ENCODE measurements around the genes CCL4L2, MRM1 and C17orf78.

- PRO-cap: bidirectional peak, plus-strand start at chr17:35245351, minus-strand start at chr17:35245300
CAGE:
- cytosol, long polyA minus RNA: no peak
- cytosol, long polyA plus RNA: no peak
- long polyA plus RNA: no peak
- nucleus, long polyA minus RNA: no peak
- nucleus, long polyA plus RNA: no peak
Observed at GRCh38 chr17:35245058-35245679, 2.3 kb downstream of the SLFN5 start.

GRCh38 chr17:35433387-35433563 lies 975 bp upstream of the SLFN12 start:
- PRO-cap: bidirectional peak, plus-strand start at chr17:35433465, minus-strand start at chr17:35433174
CAGE:
- cytosol, long polyA minus RNA: no peak
- cytosol, long polyA plus RNA: no peak
- long polyA plus RNA: no peak
- nucleus, long polyA minus RNA: no peak
- nucleus, long polyA plus RNA: no peak

DNA sequence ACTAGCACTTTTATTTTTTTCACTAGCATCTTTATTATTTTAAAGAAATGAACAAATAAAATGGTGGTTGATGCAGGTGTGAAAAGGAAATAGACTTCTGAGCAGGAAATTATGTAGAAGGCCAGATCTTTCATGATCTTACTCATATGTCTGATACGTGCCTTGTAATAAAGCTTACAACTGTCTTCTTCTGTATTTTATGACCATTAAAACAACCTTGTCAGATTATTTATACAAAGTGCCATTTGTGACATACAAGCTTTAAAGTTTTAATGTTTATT lies 6.3 kb downstream of the SLFN12L start:
- PRO-cap: no peak
CAGE:
- cytosol, long polyA minus RNA: no peak
- cytosol, long polyA plus RNA: no peak
- long polyA plus RNA: no peak
- nucleus, long polyA minus RNA: no peak
- nucleus, long polyA plus RNA: no peak

DNA sequence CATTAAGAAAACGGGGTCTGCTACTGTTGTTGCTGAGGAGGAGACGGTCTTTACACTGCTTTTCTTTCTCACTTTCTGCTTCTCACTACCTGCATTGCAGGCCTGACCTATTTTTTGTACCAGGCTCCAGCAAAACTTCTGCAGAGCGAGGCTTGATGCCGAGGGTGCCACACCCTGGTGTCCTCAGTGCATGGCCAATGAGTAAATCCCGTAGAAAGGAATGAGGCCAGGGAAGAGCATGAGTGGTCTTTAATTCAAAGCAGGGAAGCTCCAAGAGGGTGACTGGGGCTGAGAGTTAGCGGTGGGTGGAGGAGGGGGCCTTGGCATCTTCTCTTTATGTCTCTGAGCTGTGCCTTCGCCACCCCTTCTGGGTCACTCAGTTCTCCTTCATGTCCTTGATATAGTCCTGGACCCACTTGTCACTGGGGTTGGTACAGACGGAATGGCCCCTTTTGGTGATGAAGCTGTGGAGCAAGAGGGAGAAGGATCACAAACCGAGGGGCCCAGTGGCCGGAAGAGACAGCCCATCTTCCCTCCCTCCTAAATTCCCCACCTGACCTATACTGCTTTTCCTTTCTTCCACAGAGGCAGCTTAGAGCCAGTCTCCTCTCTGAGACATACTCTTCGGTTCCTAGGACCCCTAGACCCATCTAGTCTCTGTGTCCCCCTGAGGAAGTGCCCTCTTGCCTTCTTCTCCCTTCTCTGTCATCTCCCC lies 2.3 kb upstream of the CCL16 start:
- PRO-cap: no peak
CAGE:
- cytosol, long polyA minus RNA: no peak
- cytosol, long polyA plus RNA: no peak
- long polyA plus RNA: no peak
- nucleus, long polyA minus RNA: no peak
- nucleus, long polyA plus RNA: no peak

GRCh38 chr17:36107589-36108158 lies 4.0 kb downstream of the CCL4 start:
- PRO-cap: no peak
CAGE:
- cytosol, long polyA minus RNA: no peak
- cytosol, long polyA plus RNA: no peak
- long polyA plus RNA: no peak
- nucleus, long polyA minus RNA: no peak
- nucleus, long polyA plus RNA: no peak

DNA sequence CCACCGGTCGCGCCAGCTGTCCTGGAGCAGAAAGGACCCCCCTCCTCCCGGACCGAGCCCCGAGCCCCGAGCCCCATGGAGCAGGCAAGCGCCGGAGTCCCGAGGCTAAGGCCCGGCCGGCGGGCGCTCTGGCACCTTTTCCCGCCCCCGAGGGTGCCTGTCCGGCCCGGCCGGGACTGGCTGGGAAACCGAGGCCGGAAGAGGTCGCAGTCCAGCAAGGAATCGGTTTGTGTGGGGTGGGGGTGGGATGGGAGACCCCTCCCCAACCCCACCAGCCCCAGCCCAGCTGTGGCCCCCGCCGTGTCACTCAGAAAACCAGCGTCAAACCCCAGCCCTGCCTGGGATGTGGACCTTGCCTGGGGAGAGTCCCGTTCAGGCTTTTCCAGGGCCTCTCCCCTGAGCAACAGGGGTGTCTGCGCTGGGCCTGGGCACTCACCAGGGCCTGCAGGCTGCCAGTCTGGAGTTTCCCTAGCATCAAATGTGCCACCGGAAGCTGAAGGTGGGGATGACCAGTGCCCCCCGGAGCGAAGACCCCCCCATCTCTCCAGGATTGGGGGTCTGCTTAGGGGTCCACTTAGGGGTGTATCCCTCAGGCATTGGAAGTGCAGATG lies 7.1 kb upstream of the TBC1D3B start:
- PRO-cap: no peak
CAGE:
- cytosol, long polyA minus RNA: no peak
- cytosol, long polyA plus RNA: no peak
- long polyA plus RNA: no peak
- nucleus, long polyA minus RNA: no peak
- nucleus, long polyA plus RNA: no peak

- PRO-cap: no peak
CAGE:
- cytosol, long polyA minus RNA: no peak
- cytosol, long polyA plus RNA: no peak
- long polyA plus RNA: no peak
- nucleus, long polyA minus RNA: no peak
- nucleus, long polyA plus RNA: no peak
Observed at GRCh38 chr17:36210750-36211291, at the start of gene CCL4L2. CCL4L2 (plus strand) TSS chr17:36211063.

DNA sequence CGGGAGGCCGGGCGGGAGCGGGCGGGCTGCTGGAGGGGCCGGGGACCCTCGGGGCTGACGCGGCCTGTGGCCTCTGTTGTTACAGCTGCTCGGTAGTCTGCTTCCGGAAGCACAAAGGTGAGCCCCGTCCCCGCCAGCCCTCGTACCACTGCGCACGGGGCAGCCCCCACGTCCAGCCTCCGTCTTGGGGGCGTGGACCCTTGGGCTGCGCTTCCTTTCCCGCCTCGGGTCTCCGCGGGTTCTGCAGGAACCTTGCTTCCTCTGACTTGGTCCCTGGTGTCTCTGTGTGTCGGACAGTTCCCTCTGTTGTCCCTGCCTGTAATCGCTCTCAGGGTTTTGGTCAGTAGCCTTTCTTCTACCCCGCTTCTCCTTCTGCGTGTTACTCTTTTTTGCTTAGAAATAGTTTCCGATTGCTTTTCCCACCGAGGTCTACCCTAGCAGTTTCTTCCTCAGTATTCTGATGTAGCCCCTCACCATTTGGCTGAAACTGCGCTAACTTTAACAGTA lies 422 bp downstream of the ZNHIT3 start:
- PRO-cap: no peak
CAGE:
- cytosol, long polyA minus RNA: no peak
- cytosol, long polyA plus RNA: no peak
- long polyA plus RNA: no peak
- nucleus, long polyA minus RNA: no peak
- nucleus, long polyA plus RNA: no peak

GRCh38 chr17:36564485-36565511 lies 20.1 kb downstream of the GGNBP2 start:
- PRO-cap: no peak
CAGE:
- cytosol, long polyA minus RNA: no peak
- cytosol, long polyA plus RNA: no peak
- long polyA plus RNA: no peak
- nucleus, long polyA minus RNA: no peak
- nucleus, long polyA plus RNA: no peak

DNA sequence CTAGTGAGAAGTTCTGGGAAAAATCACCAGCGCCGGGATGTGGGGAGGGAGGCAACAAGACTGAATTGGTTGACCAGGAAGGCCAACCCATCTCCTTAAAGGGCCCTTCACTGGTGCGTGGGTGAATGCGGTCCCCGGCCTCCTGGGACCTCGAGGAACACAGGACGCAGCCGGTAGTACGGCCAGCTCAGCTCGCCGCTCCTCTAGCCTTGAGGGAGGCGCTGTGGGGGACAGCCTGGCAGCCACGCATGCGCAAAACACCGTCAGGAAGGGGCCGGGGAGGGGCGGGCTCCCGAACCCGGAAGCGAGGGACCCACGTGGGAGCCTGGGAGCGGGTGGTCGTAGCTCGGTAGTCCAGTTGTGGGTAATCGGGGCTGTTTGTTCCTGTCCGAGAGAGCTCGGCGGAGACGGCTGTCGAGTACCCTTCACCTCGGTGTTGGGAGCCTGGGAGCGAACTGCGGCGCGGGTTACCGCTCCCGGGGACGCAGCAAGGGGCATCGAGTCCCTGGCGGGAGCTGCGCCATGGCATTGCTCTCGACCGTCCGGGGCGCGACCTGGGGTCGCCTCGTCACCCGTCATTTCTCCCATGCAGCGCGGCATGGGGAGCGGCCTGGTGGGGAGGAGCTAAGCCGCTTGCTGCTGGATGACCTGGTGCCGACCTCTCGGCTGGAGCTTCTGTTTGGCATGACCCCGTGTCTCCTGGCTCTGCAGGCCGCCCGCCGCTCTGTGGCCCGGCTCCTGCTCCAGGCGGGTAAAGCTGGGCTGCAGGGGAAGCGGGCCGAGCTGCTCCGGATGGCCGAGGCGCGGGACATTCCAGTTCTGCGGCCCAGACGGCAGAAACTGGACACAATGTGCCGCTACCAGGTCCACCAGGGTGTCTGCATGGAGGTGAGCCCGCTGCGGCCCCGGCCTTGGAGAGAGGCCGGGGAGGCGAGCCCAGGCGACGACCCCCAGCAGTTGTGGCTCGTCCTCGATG lies at the start of gene MRM1:
TSS of gene MRM1 (plus strand) at position 295 of the 976 bp plus-strand sequence.
- PRO-cap: bidirectional peak, plus-strand start at position 307 of the sequence, minus-strand start at position 205 of the sequence; unidirectional peak, minus-strand start at position 556 of the sequence; unidirectional peak, minus-strand start at position 600 of the sequence; unidirectional peak, minus-strand start at position 728 of the sequence
CAGE:
- cytosol, long polyA minus RNA: start-site peak on the plus strand centred at position 327 of the sequence, 52 bp wide, 17 reads
- cytosol, long polyA plus RNA: no peak
- long polyA plus RNA: no peak
- nucleus, long polyA minus RNA: start-site peak on the plus strand centred at position 328 of the sequence, 49 bp wide, 86 reads
- nucleus, long polyA plus RNA: no peak

DNA sequence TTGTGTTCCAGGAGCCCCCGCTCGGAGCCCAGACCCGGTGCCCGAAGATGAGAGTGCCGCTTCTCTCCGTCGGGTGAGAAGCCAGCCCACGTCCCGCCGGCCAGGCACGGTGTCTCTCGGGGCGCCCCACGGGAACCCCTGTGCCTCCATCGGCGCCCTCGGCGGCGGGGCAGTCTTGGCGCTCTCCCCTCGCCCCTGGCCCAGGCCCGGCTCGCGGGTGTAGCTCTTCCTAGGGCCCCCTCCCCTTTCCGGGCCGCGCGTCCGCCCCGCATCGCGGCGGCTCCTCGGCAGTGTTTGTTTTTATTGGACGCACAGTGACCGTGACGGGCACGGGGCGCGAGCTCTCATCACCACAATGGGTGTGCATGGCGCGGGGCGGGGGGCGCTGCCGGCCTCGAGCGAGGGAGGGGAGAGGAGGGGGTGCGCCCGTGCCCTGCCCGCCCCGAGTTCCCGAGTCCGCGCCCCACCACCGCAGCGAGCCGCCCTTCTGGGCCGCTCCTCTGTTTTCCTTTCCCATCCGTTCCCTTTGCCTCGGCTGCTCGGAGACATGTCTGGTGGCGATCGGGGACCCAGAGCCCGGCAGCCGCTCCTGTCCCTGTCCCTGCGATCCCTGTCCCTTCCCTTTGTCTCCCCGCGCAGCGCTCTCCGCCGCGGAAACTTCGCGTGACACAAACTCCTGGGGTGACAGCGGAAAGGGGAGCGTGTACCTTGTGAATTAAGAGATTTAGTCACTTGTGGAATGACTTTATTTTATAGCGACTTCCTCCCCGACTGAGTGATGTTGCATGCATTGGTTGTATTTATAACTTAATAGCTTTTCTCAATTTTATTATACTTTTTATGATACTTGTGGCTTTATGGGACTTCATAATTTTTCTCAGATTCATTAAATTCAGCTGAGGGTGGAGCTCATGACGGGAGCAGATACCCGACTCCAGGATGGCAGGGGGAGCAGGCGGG lies 40.5 kb downstream of the MRM1 start:
- PRO-cap: no peak
CAGE:
- cytosol, long polyA minus RNA: no peak
- cytosol, long polyA plus RNA: no peak
- long polyA plus RNA: no peak
- nucleus, long polyA minus RNA: no peak
- nucleus, long polyA plus RNA: no peak

DNA sequence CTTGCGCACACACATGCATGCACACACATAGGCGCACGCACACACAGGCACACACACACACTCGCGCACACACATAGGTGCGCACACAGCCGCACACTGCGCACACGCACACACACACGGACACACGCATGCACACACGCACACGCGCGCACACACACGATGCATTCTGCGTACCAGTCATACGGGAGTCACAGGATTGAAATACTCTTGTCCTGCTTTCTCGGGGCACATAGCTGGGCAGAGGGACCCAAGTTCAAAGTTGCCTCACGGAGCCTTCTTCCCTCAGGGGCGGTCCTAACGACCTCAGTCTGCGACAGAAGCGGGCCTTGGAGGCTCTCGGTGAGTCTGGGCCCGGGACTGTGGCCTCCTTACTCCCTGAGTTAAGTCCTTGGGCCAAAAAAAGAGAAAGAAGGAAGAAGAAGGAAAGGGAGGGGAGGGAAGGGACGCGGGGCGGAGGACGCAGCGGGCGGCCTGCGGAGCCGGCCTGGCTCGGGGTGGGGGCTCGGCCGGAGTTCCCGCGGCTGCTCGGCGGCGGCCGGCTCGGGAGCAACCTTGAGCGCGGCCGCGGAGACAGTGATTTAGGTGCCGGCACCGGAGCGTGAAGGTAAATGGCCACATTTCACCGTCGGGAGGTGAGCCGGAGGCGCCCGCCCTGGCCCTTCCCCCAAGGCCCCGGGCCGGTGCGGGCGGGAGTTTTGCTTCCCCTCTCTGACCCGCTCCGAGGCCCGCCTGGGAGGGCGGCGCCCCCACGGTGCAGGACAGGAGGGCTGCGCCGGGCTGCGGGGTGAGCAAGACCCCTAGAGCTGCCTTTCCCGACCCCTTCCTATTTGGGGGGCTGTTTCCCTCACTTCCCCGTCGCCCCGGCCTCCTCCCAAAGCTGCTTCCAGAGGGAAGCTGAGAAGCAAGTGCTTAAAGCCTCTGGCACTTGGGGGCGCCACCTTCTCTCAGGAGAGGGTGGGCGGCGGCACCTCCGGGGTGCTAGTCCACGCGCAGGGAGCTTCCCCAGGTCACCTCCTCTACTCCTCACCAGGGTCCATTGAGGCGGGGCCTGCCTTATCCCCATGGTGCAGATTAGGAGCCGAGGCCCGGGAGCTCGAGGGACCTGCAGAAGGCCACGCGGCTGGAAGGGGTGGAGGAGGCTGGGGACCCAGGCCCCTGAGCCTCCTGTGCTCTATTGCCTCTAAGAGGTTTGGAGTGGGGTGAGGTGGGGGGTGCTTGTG lies 56.4 kb downstream of the MRM1 start:
- PRO-cap: no peak
CAGE:
- cytosol, long polyA minus RNA: no peak
- cytosol, long polyA plus RNA: no peak
- long polyA plus RNA: no peak
- nucleus, long polyA minus RNA: no peak
- nucleus, long polyA plus RNA: no peak

DNA sequence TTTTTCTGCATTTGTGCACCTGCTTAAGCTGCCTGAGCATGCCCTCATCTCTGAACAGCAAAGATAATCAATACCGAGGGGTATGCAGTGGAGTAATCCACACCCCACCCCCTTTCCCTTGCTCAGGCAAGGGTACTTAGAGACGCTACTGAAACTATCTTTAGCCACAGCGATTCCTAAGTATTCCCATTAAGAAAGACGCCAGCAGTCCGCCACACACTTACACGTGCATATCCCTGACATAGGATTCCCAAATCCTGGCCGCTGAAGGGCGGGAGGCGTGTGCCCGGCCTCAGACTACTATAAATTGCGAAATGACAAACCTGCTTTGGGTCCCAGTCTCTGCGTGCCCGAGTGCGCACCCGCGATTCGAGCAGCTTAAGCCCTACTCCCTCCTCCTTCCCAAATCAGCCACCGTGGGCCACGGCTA lies 479 bp upstream of the AATF start:
- PRO-cap: no peak
CAGE:
- cytosol, long polyA minus RNA: no peak
- cytosol, long polyA plus RNA: no peak
- long polyA plus RNA: no peak
- nucleus, long polyA minus RNA: no peak
- nucleus, long polyA plus RNA: no peak

GRCh38 chr17:37375690-37376170 lies at the start of gene C17orf78:
C17orf78 (plus strand) TSS chr17:37375985.
- PRO-cap: no peak
CAGE:
- cytosol, long polyA minus RNA: no peak
- cytosol, long polyA plus RNA: no peak
- long polyA plus RNA: no peak
- nucleus, long polyA minus RNA: no peak
- nucleus, long polyA plus RNA: no peak

DNA sequence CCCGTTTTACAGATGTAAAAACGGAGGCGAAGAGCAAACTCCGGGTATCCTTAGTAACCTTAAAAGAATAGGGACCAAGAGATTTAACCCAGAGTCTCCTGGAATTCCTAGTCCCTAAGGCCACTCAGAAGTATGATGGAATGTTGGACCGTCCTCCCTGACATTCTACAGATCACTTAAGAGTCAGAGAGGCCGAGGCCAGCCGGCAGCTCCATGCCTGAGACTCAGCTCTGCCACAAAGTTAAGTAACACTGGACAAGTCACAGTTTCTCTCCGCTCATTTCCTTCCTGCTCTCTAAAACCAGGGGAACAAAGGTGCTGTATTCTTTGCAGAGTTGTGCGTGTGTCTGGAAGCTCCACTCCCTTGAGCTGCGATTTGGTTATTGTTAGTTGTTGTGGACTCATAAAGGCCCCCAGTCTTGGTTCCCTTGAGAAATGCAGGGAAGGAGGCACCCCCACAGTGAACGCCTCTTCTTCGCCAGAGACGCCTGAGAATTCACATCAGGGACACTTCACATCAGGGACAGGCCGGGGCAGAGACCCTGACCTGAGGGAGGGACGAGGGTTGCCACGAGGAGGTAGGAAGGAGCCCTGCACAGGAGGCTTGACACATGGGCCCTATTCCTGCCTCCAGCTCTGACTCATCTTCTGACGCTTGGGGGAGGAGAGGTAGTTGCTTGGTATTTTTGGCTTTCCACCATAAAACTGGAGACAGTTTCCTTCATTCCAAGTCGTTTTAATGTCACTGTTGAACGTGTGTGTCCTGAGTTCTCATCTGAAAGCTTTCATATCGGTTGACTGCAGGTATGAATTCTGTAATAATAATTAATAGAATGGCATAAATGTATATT lies 1.4 kb downstream of the DUSP14 start:
- PRO-cap: bidirectional peak, plus-strand start at position 323 of the sequence, minus-strand start at position 232 of the sequence; bidirectional peak, plus-strand start at position 724 of the sequence, minus-strand start at position 595 of the sequence
CAGE:
- cytosol, long polyA minus RNA: no peak
- cytosol, long polyA plus RNA: no peak
- long polyA plus RNA: no peak
- nucleus, long polyA minus RNA: start-site peak on the plus strand centred at position 716 of the sequence, 32 bp wide, 35 reads
- nucleus, long polyA plus RNA: start-site peak on the plus strand centred at position 714 of the sequence, 35 bp wide, 26 and 22 reads in 2 replicates

DNA sequence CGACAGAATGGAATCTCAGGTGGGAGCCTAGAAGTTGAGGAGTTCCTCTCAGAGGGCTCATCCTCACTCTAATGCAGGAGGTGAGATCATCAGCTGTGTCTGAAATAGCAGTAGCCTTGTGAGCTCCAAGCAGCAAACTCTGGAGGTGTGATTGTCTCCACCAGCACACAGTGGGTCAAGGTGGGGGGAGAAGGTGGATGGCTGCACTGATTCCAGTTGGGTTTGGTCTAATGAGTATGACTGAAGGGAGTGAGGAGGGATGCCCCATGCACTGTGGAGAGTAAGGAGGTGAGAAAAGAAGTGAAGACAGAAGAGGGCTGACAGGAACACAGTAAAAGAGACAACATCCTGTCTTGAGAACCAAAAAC lies 33.9 kb downstream of the DUSP14 start:
- PRO-cap: no peak
CAGE:
- cytosol, long polyA minus RNA: no peak
- cytosol, long polyA plus RNA: no peak
- long polyA plus RNA: no peak
- nucleus, long polyA minus RNA: no peak
- nucleus, long polyA plus RNA: no peak

GRCh38 chr17:37552763-37553982 lies 56.0 kb downstream of the SYNRG start:
- PRO-cap: no peak
CAGE:
- cytosol, long polyA minus RNA: no peak
- cytosol, long polyA plus RNA: no peak
- long polyA plus RNA: no peak
- nucleus, long polyA minus RNA: no peak
- nucleus, long polyA plus RNA: no peak

DNA sequence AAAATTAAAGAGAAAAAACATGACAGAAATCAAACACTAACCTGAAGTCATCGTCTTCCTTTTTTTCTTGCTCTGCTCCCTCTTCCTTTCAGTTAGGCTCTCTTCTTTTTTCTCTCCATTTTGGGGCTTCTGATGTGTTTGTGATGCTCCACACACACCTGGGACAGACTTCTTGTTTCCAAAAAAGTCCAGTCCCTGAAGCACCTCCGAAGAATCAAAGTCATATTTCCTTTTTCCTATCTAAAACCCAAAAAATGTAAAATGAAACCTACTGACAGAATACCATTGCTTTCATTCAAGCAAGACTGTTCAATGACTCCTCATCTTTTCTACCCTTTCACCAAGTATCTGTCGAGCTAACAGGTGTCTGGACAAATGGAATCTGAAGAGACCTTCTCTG lies 1.2 kb downstream of the DDX52 start:
- PRO-cap: no peak
CAGE:
- cytosol, long polyA minus RNA: no peak
- cytosol, long polyA plus RNA: no peak
- long polyA plus RNA: no peak
- nucleus, long polyA minus RNA: no peak
- nucleus, long polyA plus RNA: no peak

DNA sequence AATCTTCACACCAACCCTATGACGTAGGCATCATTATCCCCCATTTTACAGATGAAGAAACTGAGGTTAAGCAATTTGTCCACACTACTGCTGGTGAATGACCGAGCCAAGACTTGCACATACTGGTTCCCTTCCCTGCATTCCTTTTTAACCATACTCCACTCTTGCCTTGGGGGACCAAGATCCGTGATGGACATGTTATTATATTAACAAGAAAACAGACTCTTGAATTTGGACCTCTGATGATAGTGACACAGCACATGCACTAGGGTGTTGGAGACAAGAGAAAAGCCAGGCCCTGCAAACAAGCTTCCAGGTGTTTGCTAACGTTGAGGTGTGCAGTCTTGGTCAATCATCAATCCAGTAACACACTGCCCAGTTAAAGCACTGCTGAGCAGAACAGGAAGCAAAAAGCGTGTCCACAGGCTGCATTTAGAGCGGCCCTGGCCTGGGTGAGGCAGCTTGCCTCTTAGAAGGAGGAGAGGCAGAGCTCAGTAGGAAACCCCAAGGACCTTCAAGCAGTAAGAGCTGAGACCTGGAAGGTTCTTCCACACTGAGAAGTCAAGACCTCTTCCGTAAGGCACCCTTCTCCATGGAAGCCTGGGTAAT lies 36.7 kb downstream of the HNF1B start:
- PRO-cap: no peak
CAGE:
- cytosol, long polyA minus RNA: no peak
- cytosol, long polyA plus RNA: no peak
- long polyA plus RNA: no peak
- nucleus, long polyA minus RNA: no peak
- nucleus, long polyA plus RNA: no peak

DNA sequence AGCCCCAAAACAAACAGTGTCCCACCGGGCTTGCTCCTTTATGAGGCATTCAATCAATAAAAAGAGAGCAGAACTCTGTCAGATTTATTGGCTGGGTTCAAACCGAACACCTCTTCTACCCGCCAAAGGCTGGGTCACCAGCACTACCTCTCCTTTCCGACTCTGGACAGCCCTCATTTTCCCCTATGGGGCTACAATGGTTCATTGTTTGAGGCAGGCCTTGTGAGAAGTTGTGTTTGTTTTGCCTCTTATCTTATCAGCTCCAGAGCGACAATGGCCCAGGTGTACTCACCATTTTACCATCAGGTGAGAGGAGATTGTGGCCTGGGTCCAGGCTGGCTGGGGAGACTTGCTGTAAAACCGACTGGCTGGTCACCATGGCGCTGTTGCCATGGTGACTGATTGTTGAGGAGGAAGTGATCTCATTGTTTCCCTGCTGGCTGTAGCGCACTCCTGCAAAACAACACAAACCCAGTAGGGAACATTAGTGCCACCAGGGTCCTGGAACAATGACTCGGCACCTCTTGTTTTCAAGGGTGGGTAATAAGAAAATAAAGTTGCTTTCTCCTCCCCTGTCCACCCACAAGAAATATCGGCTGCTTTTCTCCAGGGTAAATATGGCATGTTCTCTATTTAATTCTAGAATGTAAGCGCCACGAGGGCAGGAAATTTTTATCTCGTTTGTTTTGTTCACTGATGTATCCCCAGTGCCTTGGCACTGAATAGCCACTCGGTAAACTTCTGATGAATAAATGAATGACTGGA lies 34.5 kb downstream of the HNF1B start:
- PRO-cap: unidirectional peak, plus-strand start at position 487 of the sequence
CAGE:
- cytosol, long polyA minus RNA: no peak
- cytosol, long polyA plus RNA: no peak
- long polyA plus RNA: no peak
- nucleus, long polyA minus RNA: no peak
- nucleus, long polyA plus RNA: no peak